GM06990 (cell line): ENCODE measurements around a stretch of chr10.

- RRBS: no CpG with 5 or more reads among the region's 6 CpGs
Observed at GRCh38 chr10:3054349-3054836, 13.0 kb upstream of the PFKP start.

DNA sequence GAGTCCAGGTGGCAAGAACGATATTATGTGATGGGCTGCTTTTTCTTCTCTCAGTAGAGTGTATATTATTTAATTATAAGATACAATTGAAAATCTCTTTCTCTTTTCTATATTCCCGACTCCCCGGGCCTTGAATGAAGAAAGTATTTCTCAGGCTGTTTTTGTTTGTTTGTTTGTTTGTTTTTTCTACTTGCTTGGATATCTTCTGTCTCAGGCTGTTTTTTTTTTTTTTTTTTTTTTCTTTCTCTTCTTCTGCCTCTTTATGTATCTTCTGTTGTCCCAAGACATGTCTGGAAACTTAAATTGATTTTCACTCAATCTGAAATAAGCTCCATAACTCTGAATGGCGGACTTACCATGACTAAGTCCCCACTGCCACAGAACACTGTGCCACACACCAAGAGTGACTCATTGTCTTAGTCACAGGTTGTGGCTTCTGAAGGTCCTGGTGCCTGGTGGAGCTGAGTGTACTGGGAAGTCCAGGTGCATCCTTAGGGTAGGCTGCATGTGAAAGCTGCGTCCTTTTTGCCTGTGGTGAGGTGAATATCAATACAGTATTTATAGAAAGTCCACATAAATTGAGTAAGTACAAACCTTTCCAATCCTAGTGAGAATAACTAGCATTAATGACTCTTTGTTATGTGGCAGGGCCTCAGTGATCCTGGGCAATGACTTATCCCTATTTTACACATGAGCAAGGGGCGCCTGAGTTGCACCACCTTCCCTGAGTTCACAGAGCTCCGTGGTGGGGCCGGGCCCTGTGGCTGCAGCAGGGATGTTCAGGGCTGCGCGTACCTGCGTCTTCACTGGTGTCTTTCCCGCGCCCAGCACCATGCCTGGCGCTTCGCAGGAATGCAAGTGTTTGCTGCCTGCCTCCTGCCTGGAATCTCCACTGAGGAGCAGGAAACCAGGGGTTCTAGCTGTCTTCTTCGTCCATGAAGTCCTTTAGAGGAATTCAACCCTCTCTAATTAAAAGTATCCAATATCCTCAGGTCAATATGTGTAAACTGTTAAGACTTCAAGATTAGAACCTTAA, 4.2 kb downstream of the PFKP start:
- RRBS: no CpG with 5 or more reads among the region's 16 CpGs

GRCh38 chr10:3098969-3100008, 31.9 kb downstream of the PFKP start:
- RRBS: no CpG with 5 or more reads among the region's 28 CpGs

DNA sequence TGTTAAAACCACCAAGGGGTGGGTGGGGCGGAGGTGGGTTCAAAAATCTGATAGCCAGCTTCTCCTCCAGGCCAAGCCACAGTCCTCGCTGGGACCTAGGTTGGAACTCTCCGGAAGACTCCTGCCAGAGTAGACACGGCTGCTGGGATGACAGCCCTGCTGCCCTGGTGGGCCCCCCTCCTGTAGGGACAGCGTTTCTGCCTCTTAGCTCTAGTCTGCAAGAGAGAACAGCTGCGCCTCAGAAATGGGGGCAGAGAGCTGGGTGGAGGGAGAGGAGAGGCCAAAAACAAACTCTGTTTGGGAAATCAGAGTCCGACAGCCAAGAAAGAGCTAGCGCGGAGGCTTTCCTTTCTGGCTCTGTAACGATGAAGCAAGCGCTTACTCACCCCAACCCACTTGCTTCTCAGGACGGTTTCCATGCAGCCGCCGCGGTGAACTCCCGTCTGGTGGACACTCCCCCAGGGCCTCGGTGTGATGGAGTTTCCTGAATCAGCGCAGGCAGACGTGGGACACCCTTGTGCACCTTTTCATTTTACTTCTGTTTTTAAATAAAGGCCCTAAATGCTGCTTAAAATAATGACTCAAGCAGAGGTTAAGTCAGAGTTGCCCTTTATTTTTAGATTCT, 35.3 kb downstream of the PITRM1 start:
- RRBS: no CpG with 5 or more reads among the region's 19 CpGs

- RRBS: 97% methylated on average over 8 of the region's 31 CpGs
Observed at GRCh38 chr10:3138410-3139342, 33.9 kb downstream of the PITRM1 start.

DNA sequence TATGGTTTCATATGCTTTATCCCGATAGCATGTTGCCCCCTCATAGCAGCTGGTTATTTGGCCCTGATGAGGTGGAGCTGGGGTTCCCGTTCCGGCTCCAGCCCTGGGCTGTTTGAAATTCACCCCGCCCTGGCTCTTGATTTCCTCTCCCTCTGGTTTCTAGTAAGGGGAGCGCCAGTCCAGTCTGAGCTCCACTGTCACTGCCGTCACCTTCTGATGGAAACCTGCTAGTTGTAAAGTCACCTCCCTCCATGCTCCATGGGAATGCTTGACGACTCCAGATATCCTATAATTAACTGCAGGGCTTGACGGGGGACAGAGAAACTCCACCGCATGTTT, 300.8 kb downstream of the KLF6 start:
- RRBS: no CpG with 5 or more reads among the region's 9 CpGs

- RRBS: no CpG with 5 or more reads among the region's 38 CpGs
Observed at GRCh38 chr10:3493859-3495247, 290.7 kb downstream of the KLF6 start.

DNA sequence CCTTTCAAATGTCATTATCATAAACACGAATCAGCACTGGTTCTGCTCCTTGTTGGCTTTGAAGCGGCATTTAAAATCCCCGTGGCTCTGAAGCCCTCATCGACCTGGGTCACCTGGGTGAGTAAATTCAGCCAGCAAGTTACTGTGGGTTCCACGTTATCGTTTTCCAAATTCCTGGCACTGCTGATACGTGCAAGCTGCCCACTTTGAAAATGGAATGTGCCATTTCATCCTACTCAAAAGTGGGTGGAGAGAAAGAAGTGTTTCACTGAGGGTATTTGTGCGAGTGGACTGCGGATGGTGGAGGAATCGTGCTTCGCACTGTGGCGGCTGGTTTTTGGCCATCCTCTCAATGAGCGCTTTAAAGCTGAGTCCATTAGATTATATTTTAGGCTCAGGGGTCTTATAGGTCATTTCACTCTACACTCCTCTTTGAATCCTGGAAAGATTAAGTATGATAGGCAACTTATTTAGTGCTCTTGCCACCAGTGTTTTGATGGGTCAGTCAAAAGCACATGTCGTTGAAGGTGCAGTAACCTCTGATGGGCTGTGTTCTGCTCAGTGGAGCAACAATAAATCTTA, 281.6 kb downstream of the KLF6 start:
- RRBS: no CpG with 5 or more reads among the region's 14 CpGs

DNA sequence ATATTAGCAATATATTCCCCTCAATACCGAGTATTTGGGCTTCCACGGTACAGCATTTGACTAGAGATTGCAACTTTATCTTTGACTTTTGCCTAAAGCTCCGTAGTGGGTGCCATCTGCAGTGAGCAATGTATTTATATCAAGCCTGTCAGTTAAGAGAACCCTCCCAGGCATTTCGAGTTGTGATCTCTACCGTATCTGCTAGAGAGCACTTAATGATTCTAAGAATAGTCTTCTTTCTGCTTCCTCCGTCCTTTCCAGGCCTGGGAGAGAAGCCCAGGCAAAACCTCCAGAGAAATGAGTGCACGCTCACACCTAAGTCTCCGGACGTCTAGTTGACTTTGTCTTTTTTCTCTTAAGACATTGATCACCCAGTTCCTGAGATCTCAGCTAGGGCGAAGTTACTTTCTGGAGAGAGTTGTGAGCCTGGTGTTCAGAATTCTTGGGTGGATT, 210.5 kb downstream of the KLF6 start:
- RRBS: no CpG with 5 or more reads among the region's 10 CpGs

DNA sequence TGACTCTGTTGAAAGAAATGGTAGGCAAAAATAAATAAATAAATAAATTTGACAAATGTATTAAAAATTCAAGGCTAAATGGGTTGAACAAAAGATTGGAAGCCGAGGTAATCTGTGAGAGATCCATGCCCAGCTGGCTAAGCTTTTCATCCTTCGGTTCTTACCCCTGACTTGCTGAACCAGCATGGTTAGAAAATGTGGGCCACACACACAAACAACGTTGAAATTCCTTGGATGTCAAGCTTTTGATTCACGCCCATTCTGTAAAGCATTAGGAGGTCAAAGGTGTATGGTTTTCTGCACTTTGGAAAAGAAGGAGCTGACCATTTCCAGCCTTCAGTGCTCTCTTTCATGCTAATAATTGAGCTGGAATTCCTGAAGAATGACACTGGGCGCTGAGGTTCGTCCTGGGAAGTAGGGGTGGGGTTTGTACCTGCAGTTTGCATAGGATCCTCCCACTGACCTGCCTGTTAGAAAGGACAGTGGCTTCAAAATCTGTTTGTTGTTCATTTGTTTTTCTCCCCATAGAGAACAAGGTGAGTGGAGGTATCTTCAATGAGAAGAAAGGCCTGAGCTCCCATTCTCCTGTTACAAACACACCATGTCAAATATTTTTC, 23.1 kb downstream of the KLF6 start:
- RRBS: no CpG with 5 or more reads among the region's 6 CpGs

DNA sequence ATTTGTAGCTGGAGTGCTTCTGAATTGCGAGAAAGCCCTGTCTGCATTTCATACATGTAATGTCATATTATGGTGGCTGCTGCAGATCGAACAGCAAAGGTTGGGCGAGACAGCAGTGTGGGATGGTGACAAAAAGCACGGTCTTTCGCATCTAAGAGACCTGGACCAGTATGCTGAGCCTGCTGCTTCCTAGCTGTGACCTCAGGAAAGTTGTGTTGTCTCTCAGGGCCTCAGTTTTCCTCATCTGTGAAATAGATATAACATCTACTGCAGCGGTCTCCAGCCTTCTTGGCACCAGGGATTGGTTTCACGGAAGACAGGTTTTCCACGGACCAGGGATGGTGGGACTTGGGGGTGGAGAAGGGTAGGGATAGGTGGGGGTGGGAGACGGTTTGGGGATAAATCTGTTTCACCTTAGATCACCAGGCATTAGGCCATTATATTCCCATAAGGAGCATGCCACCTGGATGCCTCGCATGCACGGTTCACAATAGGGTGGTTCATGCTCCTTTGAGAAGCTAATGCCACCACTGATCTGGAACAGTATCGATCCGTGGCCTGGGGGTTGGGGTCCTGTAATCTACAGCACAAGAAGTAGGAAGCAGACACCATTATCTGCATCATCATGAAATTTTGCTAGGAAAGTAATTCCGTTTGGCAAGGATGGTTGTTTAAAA, 10.9 kb downstream of the KLF6 start:
- RRBS: no CpG with 5 or more reads among the region's 14 CpGs

DNA sequence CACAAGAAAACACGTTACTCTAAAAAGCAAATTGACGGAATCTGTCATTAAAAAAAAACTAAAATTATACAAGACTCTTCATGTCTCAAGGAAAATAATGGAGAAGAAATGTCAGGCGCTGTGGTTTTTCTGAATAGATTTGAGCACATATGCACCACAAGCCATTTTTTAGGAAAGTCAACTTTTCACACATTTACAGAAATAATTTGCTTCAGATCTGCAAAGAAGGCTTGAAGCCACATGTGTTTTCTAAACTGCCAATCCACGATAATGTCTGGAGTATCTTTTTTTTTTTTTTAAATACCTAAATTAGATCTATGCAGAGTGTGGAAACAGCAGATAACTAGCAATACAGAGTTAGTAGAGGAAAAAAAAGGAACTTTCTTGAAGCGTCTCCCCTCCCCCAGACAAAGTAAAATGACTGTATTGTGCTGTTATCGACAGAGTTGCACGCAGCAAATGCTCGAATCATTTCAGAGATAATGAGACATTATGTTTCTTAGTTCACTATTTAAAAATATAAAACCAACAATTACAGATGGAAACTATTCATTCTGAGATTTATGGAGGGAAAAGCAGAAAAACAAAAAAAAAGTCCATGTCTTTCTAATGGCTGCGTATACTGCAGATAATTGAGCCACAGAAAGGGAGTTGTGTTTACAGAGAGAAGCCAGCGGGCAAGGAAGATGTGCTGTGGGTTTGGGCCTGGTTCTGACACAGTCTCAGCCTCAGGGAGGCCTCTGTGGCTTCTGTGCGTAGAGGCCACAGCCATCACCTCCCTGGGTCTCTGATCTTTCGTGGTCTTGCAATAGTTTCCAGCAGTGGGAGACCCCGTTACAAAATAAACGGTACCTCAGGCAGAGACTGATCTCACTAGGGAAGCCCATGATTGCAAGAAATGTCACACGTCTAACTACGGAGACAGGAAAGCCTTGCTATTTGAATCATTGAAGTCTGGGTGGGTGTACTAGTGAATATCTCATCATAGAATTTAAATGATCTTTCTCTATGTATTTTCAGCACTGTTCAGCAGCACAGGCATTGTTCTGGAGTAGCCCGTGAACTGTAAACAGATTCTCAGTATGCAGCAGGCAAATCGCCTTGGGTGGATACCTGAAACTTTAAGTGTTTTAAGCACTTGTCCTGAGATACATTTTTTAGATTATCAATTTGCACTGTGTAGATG, 19.1 kb upstream of the KLF6 start:
- RRBS: no CpG with 5 or more reads among the region's 18 CpGs

- RRBS: 12% methylated on average over 2 of the region's 11 CpGs
Observed at GRCh38 chr10:3805625-3806351, 20.8 kb upstream of the KLF6 start.

DNA sequence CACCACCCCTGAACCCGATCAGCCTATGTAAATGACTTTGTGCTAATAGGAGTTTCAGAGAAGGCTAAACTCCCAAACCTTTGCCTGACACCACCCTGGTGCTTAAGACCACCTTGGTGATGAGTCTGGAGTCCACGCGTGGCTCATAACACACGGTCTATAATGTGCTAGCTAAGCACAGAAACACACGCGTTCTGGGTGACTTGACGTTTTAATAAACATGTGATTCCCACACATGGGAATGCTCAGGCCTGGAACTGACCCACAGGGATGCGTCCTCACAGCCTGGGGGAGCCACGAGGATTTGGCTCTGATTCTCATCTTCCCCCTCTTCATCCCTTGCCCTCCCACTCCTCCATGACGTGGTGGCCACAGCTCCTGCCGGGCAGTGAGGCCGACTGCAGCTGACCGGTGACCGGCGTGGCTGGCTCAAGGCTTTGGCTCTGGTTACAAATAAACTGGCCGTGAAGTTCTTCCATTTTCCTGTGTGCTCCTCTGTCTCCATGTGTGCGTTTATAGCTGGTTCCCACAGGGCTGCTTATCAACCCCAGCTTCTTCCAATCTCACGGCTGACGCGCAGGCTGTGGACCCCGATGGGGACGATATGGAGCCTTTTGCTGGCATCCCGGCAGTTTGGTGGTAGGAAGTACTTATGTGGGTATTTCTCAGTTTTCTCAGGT, 40.9 kb upstream of the KLF6 start:
- RRBS: no CpG with 5 or more reads among the region's 23 CpGs

GRCh38 chr10:3867240-3867941, 82.4 kb upstream of the KLF6 start:
- RRBS: no CpG with 5 or more reads among the region's 2 CpGs

- RRBS: no CpG with 5 or more reads among the region's 10 CpGs
Observed at GRCh38 chr10:3894862-3895433, 109.9 kb upstream of the KLF6 start.

- RRBS: no CpG with 5 or more reads among the region's 11 CpGs
Observed at GRCh38 chr10:4086378-4086926, 301.4 kb upstream of the KLF6 start.

GRCh38 chr10:4206267-4207080, 421.5 kb upstream of the KLF6 start:
- RRBS: no CpG with 5 or more reads among the region's 20 CpGs

- RRBS: no CpG with 5 or more reads among the region's 8 CpGs
Observed at GRCh38 chr10:4850308-4850843, 24.4 kb downstream of the AKR1E2 start.

- RRBS: no CpG with 5 or more reads among the region's 3 CpGs
Observed at GRCh38 chr10:4972154-4972400, 8.9 kb downstream of the AKR1C1 start.